Measurements from ENCODE around the genes ATPAF1 and FOXD2.

- RRBS, result no CpG with 5 or more reads among the region's 10 CpGs
These were observed 106.7 kb downstream of the PIK3R3 start for GRCh38 chr1:46025309-46026543.

GRCh38 chr1:46188516-46189381 lies 9.5 kb downstream of the POMGNT1 start:
- RRBS, result no CpG with 5 or more reads among the region's 4 CpGs

GRCh38 chr1:46195599-46196171 lies 2.5 kb downstream of the POMGNT1 start:
- RRBS, result no CpG with 5 or more reads among the region's 10 CpGs

- RRBS, result no CpG with 5 or more reads among the region's 8 CpGs
These were observed 18.7 kb downstream of the LURAP1 start for GRCh38 chr1:46221642-46222348.

DNA sequence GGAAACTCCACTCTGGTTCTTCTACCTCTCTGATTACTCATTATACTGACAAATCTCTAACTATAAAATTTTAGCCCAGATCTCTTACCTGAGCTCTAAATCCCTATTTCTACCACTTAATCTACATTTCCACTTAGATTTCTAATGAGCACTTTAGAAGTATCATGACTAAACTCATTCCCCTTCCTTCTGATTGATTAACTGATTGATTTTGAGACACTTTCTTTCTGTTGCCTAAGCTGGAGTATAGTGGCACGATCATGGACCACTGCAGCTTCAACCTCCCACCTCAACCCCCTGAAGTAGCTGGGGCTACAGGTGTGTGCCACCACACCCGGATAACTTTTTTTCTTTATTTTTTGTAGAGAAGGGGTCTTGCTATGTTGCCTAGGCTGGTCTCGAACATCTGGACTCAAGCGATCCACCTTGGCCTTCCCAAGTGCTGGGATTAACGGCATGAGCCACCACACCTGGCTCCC lies 27.4 kb downstream of the LRRC41 start:
- RRBS, result no CpG with 5 or more reads among the region's 5 CpGs

- RRBS, result 1% methylated on average over 5 of the region's 18 CpGs
These were observed 1.0 kb downstream of the LRRC41 start for GRCh38 chr1:46302488-46302686.

GRCh38 chr1:46352079-46352544 lies 11.5 kb downstream of the NSUN4 start:
- RRBS, result no CpG with 5 or more reads among the region's 6 CpGs

GRCh38 chr1:46401589-46402420 lies 7.7 kb downstream of the FAAH start:
- RRBS, result no CpG with 5 or more reads among the region's 13 CpGs

DNA sequence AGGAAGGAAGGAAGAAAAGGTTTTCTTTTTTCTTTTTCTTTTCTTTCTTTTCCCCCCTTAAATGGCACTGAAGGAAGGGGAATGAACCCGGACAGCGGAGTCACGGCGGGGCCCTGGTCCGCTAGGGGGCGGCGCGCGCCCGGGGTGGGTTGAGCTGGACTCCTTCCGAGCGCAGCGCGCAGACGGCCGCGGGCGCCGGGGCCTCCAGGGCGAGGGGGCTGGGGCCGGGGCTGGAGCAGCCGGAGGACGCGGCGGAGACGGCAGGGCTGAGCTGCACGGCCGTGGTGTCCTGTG lies 2.5 kb downstream of the TMEM275 start:
- RRBS, result 1% methylated on average over 24 of the region's 28 CpGs

DNA sequence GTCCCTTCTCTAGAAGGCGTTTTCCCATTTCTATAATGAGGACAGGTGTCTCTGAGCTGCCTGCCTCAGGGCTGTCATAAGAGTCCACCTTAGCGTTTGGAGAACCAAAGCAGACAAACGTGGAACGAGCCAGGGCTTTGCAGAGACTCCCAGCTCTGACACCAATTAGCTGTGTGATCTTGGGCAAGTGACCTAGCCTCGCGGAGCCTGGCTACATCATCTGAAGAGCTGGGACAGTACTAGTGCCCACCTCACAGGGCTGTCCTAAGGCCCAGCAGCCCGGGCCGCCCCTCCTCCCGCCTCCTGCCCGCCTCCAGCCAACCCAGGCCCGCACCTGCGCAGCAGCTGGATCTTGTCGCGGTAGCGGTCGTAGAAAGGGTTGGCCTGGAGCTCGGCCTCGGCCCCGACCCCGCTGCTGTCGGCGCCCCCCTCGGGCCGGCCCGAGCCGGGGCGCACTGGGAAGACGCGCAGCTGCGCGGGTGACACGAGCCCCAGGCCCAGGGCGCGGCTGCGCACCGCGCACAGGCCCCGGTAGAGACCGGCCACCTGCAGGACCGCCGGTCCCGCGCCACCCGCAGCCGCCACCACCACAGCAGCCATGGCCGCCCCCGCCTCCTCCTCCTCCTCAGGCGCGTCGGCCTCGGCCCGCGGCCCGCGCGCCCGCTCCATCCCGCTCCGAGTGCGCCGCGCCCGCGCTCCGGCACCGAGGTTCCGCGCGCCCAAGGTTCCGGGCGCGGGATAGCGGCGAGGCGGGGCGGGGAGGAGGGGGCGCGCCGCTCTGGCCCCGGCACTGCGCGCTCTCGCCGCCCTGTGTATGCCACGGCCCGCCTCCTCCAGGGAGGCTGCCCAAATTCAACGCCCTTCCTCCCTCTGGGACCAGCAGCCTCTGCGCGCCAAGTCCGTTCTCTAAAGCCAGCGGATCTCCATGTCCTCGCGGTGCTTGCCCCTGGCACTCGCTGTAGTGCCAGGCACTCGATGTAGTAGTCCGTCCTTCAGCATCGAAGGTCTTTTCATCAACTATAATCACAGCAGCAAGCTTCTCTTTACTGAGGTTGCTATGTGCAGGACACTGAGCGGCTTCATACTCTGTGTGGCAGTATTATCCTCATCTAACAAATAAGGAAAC lies at the start of gene ATPAF1:
TSS of gene ATPAF1 (minus strand) at position 642 of the 1,126 bp plus-strand sequence.
- RRBS, result 1% methylated on average over 27 of the region's 98 CpGs

DNA sequence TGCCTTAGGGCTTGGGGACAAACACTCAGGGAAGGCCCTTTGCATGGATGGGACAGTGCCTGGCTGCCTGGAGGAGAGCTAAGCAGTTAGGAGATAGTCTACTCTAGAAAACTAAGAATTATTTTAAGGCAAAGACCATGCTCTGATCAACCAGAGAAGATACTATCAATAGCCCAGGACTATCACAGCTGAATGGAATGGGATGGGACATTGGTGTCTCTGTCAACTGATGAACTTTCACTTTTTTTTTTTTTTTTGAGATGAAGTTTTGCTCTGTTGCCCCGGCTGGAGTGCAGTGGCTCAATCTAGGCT lies 308 bp downstream of the TEX38 start:
- RRBS, result no CpG with 5 or more reads among the region's 1 CpG

DNA sequence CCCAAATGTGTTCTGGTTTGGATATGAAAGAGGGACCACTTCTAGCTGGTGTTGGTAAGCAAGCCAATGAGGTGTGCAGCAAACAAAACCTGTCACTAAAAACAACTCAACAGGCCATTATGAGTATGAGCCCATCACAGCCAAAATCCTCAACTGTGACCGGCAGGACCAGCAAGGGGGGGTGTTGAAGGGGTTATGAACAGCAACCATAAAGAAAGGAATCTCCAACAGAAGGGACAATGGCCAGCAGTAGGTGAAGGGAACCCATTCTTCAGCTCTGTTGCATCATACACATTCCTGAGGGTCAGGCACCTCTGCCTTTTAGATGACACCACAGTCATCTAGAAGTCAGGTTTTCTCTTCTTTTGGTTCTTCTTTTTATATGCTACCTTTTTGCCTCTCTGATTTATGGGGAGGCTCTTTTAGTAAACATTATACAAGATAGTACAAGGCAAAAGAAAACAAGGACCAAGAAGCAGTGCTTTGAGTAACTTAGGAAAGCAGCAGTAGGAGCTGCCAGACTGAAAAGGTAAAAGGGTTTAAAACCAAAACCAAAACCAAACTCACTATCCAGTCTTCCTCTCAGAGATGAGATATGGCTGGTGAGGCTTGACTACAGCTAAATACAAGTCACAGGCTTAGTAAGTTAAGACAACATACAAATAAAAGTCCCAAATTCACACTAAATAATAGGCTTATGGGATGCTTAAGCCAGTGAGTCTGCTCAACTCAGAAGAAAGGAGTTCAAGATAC lies 3.9 kb downstream of the TEX38 start:
- RRBS, result no CpG with 5 or more reads among the region's 1 CpG

DNA sequence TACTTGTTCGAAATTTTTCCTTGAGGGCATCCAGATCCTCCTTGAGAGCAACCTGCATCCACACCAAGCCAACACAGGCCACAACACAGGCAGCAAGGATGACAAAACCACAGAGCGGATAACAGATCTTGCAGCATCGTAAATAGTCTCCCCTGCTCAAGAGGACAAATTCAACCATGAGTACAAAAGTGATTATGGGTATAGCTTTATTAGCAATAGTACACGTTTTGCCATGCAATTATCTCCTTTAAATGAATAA lies 2.7 kb downstream of the EFCAB14 start:
- RRBS, result no CpG with 5 or more reads among the region's 4 CpGs

- RRBS, result no CpG with 5 or more reads among the region's 3 CpGs
These were observed 38.2 kb upstream of the EFCAB14 start for GRCh38 chr1:46757117-46757533.

DNA sequence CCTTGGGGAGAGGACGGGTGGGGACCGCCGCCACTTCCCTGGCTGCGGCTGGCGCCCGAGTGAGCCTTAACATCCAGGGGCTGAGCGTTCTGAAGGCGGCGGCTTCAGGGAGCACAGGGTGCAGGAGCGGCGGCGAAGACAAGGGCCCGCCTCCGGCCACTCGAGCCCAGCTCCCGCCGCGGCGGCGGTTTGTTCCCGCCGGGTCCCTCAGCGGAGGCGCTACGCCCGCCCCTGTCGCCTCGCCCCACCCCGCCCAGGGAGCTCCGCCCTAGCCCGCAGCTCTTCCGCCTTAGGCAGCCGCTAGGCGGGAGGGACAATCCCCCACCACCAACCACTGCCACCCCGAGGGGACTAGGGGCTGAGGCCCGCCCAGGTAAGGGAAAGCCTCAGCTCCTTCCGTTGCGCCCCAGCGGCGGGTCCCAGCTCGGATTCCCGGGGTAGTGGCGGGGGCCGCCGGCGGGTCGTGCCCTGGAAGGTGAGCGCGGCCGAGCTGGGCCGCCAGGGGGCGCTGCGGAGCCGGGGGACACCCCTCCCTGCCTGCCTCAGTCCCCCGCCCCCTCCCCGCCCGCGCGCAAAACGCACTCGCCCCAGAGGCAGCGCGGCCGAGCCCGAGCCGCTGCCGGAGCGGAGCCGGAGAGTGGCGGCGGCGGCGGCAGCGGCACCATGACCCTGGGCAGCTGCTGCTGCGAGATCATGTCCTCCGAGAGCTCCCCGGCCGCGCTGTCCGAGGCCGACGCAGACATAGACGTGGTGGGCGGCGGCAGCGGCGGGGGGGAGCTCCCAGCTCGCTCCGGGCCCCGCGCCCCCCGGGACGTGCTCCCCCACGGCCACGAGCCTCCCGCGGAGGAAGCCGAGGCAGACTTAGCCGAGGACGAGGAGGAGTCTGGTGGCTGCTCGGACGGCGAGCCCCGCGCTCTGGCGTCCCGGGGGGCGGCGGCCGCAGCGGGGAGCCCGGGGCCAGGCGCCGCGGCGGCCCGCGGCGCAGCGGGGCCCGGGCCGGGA lies at the start of gene FOXD2:
TSS of gene FOXD2 (plus strand) at position 572 of the 1,002 bp plus-strand sequence.
- RRBS, result 1% methylated on average over 49 of the region's 122 CpGs

DNA sequence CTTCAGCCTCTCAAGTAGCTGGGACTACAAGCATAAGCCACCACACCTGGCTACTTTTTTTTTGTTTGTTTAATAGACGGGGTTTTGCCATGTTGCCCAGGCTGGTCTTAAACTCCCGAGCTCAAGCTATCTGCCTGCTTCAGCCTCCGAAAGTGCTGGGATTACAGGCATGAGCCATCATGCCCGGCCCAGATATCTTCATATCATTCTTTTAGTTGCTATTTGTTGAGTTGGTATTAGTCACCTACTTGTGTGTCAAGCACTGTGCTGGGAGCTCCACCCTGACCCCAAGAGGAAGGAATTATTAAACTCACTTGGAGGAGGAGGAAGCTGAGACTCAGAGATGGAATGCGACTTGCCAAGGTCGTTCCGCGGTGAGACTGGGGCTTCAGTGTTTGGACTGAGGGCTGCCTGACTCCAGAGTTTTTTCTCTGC lies 131.9 kb downstream of the FOXD2 start:
- RRBS, result no CpG with 5 or more reads among the region's 8 CpGs

DNA sequence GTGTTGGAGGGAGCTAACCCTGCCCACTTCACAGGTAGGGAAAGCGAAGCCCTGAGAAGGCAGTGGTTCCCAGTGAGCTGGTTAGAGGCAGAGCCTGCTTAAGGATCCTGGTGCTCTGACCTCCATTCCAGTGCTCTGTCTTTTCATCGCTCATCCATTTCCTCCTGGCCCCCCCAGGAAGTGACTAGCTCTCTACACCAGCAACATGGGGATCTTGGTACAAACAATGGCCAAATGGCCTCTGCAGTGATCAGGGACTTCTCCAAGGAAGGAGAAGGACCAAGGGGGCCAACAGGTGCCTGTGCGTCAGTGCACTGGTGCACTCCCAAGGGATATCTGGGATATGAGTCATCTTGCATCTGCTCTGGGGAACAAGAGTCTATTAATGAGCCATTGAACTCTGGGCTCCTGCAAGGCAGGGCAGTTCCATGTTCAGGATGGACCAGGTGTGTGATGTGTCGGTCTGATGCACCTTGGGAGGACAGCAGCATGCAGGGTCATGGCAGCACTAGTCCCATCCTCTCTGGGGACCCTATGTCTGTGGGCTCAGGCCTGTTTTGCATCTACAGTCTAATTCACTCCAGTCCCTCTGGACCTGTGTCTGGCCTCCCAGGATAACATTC lies 125.4 kb downstream of the TRABD2B start:
- RRBS, result no CpG with 5 or more reads among the region's 4 CpGs

GRCh38 chr1:47986715-47987264 lies 10.4 kb downstream of the TRABD2B start:
- RRBS, result no CpG with 5 or more reads among the region's 22 CpGs

GRCh38 chr1:48230315-48230956 lies 7.9 kb downstream of the SLC5A9 start:
- RRBS, result no CpG with 5 or more reads among the region's 5 CpGs